PFSK-1 (cell line): ENCODE measurements around a stretch of chr6.

DNA sequence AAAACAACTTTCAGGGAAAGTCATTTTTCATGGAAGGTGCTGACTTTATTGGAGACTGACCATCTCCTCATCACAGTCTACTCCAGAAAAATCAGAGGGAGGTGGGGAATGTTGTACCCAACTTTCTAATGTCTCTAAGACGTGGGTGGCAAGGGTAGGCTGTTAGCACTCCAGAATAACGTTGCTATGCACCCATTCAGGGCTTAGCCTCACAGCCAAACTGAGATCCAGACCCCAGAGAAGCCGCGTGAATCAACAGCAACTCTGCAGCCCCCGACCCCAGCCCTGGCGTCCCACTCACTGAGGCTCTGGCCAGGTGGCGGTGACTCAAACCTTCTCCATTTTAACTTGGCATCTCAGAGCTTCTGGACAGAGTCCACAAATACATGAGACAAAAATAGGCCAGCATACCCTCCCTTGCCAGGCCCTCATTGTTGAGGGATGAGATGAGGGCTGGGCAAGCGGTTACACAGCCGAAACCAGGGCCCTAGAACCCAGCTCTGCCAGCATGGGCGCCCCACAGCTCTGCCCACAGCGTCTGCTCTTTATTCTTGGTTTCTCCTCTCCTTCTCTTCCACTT, 118.4 kb downstream of the MYLK4 start:
- RRBS, result no CpG with 5 or more reads among the region's 11 CpGs

DNA sequence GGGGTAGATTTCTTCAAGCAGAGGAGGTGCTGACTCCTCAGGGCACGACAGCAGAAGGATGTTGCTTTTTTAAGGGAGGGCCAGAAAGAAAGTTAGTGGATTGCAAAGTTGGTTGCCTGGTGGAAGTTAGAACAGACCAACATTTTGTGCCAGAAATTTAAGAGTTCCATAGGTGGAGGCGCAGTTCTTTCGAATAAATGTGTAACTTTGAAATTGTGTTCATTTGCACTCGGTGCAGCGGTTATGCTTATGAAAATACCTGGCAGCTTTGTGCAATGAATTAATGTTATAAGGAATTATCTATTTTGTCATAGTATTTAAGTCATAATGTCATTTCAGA, 20.0 kb downstream of the WRNIP1 start:
- RRBS, result no CpG with 5 or more reads among the region's 5 CpGs

DNA sequence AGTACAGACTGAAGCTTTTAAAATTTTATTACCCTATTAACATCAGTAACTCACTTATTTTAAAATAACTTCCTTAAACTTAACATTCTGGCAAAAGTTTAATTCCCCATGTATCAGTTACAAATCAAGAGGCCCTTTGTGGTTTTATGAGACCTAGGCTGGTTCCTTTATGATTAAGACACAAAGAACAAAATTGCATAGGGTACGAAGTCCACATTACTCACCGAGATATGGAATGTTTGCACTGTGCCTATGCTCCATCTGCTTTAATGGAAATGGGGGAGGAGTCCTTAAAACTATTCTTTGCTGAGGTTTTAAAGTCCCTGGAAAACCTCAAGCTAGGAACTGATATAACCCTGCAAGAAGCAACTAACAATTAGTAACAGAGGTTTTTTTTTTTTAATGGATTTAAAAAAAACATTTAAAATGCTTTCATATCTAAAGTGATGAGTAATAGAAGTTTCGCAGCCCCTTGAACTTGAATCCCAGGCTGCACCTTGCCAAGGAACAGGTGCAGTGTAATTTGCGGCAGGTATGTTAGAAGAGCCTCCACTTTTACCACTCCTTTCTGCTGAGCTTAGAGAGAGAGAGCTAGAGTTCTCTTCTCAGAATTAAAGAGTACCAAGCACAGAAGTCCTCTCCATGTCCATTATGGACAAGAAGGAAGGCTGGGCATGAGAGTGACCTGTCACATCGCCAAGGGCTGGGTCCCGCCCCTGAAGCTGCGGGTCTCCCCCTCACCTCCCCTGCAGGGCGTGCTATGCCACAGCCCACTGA, 2.4 kb downstream of the SERPINB1 start:
- RRBS, result no CpG with 5 or more reads among the region's 8 CpGs

GRCh38 chr6:2839888-2840922, 1.5 kb downstream of the SERPINB1 start:
- RRBS, result no CpG with 5 or more reads among the region's 14 CpGs

DNA sequence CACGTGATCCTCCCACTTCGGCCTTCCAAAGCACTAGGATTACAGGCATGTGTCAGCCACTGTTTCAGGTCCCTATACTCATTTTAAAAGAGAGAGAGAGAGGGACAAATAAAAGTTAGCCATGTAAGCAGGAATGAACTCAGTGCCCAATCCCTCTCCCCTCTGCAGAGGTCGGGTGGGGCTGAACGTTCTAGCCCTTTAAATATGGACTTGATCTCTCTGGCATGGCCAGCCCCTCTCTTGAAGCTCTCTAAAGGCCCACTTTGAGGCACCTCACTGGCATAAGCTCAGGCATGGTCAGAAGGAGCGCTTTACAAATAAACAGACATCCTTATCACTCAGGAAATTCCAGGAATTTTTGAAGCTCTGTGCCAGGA, 9.0 kb upstream of the SERPINB1 start:
- RRBS, result no CpG with 5 or more reads among the region's 5 CpGs

DNA sequence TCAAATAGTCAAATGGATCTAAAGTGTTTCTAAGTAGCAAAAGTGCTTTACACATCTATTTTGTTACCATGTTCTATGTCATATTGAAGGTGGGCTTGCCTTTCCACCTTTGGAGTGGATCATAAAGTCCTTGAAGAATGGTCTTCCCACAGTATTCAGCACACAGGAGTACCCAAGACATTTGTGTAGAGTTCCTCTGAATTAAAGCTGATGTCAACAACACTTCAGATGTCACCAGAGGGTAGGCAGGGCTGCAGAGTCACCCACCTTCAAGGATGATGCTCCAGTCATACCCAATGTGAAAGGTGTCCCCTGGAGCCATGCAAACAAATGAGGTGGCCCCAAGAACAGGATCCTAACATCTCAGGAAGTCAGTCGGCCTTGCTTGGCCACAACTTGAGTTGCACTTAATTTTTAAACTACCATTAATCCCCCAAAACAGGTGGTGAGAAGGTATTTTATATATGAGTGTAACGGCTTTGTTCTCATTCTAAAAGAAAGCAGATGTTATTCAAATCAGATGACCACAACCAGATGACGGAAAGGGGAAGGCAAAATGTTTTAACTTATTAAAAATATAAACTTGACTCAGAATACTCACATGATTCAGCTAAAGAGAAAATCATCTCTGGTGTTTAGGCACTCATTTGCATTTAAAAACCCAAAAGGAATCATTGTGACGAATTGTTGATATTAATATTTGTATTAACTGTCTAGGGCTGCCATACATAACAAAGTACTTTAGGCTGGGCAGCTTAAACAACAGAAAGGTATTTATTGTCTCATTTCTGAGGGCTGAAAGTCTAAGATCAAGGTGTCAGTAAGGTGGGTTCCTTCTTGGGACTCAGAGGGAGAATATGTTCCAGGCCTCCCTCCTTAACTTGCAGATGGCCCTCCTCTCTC, 21.1 kb upstream of the SERPINB1 start:
- RRBS, result no CpG with 5 or more reads among the region's 4 CpGs

- RRBS, result no CpG with 5 or more reads among the region's 2 CpGs
Measured at GRCh38 chr6:2880169-2880595, 22.9 kb downstream of the SERPINB9 start.

- RRBS, result no CpG with 5 or more reads among the region's 7 CpGs
Measured at GRCh38 chr6:2901418-2901880, 1.7 kb downstream of the SERPINB9 start.

DNA sequence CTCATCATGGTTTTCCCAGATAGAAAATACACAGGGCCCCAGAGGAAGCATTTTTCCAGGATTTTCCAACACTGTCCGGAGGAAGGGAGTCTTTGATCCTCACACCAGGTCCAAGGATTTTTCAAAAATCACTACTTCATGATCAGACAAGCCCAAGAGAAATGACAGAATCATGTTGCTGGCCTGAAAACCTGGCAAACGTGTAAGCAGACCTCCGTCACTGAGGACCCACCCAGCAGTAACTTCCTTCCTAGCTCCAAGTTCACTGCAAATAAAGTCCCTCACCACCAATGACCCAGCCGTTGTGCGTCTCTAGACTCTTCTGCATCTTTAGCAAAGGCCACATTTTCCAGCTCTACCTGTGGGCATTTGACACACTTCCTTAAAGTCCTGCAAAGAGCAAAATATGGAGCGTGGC, 2.7 kb upstream of the SERPINB9 start:
- RRBS, result no CpG with 5 or more reads among the region's 6 CpGs

DNA sequence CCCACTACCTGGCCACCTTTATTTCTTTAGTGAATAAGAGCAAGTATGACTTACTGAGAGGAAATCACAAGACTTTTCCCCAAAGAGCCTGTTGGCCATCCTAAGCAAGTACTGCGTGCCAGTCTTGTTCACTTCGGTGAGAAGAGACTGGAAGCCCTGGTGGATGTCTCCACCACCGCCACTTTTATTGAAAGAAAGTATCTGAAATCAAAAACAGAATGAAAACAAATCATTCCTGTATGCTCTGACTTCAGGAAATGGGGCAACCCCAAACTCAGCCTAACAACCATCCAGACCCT, 15.9 kb downstream of the SERPINB6 start:
- RRBS, result no CpG with 5 or more reads among the region's 3 CpGs

DNA sequence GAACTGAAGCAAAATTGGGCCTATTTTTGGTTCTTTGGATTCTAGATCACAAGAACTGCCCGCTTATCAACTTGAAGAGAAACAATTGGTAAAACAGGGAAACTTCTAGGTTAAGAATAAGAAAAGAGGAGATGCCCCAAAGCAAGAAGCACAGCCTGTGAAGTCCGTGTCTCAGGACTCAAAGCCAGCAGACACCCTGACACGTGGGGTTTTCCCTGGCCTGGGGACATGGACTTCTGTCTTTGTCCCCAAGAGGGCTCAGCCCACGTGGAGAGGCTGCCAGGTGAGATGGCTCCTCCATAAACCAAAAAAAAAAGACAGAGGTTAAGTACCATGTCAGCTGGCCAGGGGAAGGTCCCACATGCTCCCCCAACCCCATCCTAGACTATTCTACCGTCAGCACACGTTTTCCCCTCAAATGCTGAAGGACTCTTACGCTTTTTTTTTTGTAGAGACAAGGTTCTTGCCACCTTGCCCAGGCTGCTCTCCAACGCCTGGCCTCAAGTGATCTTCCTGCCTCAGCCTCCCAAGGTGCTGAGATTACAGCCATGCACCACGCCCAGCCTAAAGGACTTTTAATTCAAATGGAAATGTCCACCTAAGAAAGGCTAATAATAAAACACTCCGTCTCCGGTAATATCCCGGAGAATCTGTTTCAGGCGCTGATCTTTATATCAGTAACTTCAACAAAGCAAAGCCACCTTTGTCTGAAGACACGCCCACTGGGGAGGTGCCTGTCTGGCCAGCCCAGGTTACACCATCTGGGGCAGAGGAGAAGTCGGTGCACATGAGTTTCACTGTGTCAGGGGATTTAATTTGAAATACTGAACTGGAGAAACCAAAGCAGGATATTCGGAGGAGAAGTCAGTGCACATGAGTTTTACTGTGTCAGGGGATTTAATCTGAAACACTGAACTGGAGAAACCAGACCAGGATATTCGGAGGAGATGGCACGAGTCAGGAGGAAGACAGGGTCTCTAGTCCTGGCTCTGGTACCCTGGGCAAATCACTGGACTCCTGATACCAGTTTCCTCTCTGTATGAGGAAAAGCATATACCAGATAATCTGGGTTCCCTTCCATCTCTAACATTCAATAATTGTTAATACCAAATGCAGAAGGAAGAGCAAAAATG, 9.5 kb downstream of the SERPINB6 start:
- RRBS, result no CpG with 5 or more reads among the region's 18 CpGs

- RRBS, result 33% methylated on average over 53 of the region's 84 CpGs
Measured at GRCh38 chr6:2970702-2971428, 502 bp downstream of the SERPINB6 start.

DNA sequence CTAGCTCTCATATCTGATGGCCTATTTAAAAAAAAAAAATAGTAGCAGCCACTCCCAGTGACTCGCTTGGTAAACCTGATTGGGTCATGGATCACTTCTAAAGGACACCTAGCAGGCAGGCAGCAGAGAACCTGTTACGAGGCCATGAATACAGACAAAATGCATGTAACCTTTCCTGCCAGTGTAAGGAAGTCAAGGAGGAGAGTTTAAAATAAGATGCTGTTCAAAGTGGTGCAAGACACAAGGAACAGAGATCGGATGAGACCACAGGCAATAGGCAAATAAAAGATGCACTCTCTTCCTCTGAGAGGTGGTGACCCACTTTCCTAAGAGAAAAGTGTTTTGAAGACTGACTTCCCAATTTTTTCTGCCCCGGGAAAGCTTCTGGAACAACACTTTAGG, 9.2 kb upstream of the SERPINB6 start:
- RRBS, result no CpG with 5 or more reads among the region's 4 CpGs

GRCh38 chr6:2988974-2989438, 10.7 kb upstream of the NQO2 start:
- RRBS, result 1% methylated on average over 12 of the region's 36 CpGs

DNA sequence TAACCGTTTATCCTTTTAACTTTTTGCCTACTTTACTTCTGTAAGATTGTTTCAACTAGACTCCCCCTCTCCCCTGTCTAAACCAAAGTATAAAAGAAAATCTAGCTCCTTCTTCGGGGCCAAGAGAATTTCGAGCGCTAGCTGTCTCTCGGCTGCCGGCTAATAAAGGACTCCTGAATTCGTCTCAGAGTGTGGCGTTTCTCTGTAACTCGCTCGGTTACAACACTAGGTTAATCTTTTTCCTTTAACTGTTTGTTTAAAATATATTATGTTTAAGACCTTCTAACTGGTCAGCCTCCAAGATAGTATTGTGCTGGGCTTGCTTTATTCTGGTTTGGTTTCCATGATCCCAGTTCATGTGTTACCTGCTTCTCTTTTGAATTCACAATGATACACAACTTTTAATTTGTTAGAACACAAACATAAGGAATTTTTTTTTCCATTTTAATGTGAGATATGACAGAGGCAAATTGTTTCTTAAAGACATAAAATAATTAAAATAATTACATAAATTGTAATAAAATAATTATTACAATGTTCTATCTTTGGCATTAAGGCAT, 8.6 kb upstream of the NQO2 start:
- RRBS, result no CpG with 5 or more reads among the region's 10 CpGs

- RRBS, result no CpG with 5 or more reads among the region's 6 CpGs
Measured at GRCh38 chr6:3165965-3166890, 8.9 kb upstream of the TUBB2A start.

- RRBS, result no CpG with 5 or more reads among the region's 9 CpGs
Measured at GRCh38 chr6:3171248-3171683, 13.9 kb upstream of the TUBB2A start.

DNA sequence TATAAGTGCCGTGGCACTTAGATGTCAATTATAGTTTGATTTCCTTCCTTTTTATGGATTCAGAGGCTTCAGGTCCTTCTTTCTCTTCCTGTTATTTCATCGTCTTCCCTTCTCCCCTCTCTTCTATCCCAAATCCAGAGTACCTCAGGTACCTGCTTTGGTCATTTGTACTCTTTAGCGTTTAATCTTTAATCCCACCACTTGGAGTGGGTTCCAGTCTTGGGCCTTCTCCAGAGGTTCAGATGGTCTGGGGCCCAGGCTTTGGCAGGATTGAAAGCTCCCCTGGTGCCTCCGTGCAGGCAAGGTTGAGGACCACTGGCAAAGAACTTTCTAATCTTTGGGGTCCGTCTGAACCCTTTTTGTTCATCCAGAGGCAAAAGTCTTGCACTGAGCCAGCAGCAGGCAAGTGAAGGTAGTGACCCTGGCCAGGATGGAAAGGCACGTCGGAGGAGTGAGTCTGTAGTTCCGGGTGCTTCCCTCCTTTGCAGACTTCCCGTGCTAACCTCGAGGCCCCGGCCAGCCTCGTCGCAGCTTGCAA, 9.7 kb downstream of the PSMG4 start:
- RRBS, result 90% methylated on average over 4 of the region's 13 CpGs

DNA sequence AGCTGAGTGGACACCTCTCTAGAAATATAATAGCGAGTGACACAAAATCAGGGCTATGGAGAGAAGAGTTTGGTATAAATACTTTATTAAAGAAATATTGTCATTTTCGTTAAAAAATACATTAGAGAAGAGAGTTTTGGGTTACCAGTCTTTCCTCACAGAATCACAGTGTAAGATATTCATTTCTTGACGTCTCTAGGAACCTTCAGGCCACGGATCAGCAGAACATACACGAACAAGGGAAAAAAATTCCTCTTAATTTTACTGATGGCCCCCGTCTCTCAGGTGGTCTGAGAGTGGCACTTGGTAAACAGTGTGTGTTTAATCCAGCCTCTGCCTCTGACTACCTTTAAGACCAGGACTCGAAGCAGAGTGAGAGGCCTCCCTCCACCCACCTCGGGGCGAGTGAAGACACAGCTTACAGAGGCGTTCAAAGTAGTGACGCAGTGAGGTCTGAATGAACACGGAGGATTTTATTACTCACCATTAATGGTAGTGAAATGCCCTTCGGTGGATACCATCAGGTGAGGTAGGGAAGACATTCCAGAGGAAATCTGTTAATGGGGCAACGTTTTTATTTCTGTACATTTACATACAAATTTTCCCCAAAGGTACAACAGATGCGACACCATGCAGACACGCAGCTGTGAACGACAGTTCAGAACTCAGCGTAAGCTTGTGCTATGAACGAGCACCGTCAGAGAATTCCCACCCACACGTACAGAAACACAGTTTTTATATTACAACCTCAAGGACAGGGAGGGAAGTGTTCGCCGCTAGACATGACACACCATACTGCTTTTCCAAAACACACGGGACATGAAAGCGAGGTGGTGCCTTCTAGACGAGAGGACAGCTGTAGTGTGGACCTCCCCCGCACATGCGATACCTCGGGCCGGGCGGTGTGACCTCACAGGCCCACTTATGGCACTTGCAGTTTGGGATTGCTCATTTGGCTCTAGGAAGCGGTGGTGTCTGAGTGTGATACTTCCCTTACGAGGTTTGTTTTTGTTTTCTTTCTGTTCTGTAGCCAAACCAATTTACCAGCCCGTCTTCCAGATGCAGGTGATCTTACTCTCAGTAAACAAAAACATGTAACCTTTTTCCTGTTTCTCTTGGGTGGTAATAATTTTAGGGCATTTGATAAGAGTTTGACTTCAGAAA, 10.5 kb downstream of the PSMG4 start:
- RRBS, result no CpG with 5 or more reads among the region's 34 CpGs

DNA sequence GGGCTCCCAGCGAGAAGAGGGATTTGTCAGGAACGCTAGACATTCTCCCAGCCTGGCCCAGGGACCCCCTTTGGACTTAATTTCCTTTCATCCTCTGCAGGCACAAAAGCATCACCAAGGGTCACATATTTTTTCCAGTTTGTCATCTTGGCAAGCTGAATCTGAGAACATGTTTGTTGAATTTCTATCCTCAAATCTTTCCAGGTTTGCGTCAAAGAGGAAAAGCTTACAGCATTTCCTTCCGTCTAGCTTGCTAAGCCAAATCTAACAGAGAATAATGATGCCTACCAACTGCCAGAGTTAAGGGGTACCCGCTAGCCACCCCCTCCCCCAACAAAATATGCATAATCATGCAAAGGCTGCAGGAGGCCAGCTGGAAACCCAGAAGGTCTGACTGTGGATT, 23.0 kb downstream of the PSMG4 start:
- RRBS, result no CpG with 5 or more reads among the region's 5 CpGs